GM12891 (cell line): ENCODE data around the gene SNX11.

GRCh38 chr17:48053839-48054894, 6.0 kb downstream of the NFE2L1 start:
- RRBS: no CpG with 5 or more reads among the region's 28 CpGs

DNA sequence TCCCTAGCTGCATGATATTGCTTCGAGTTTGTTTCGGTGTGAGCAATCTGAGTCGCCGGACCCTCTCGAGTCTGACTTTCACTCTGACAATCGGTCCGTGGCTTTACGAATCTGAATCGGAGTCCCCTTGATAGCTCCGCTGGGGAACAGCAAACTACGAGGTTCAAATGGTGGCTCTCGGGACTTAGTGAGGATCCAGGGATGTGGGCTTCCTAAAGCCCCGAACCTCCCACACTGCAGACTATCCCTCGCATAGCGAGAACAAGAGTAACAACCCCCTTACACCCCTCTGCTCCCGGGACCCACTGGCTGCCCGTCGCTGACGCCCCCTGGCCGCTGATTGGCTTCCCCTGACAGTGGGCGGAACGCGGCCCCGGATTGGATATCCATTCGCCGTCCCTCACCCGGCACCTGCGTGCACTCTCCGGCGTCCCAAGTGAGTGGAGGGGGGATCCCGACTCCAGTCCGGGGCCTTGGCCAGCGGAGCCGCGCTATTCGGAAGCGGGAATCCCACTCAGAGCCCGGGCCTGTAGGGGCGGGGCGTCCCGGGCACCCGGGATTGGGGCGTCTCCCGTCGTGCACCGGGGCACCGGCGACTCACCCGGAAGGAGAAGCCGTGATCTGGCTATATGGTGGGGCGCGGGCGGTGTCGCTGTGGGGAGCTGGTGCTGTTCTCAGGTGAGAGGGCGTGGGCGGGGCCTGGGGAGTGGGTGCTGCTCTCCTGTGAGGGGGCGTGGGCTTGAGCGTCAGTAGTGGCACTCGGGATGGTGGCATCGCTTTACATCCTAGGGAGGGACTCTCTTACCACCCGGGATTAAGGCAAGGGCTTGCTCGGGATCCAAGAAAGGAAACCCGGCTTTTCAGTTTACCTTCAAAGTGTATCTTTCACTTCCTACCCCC, at the start of gene SNX11:
Gene SNX11, plus strand, starts transcription at position 606 of the 900 bp plus-strand sequence.
- RRBS: under 1% methylated on average over 15 of the region's 63 CpGs

GRCh38 chr17:48160273-48161243, 53.0 kb downstream of the SNX11 start:
- RRBS: no CpG with 5 or more reads among the region's 5 CpGs

DNA sequence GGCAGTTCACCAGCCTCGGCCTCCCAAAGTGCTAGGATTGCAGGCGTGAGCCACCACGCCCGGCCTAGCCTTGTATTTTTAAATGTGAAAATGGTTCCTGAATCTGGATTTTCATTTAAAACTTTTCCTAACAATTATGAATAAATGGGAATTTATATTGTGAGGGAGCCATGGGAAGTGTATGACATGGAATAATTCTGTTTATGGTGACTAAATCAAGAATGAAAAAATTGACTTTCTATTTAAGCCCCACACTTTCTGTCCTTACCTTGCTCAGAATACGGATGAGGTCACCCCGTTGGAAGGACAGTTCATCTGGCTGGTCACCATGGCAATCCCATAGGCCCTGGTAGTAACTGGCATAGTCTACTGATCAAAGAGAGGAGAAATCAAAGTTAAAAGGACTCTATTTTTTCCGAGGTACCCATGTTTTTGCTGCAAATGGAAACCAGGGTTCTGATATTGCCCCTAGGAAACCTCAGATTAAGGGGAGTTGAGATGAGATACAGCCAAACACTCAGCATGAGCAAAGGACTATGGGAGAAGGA, 54.7 kb downstream of the SNX11 start:
- RRBS: no CpG with 5 or more reads among the region's 7 CpGs

- RRBS: no CpG with 5 or more reads among the region's 6 CpGs
Measured at GRCh38 chr17:48295391-48296057, 134.5 kb downstream of the SKAP1 start.

- RRBS: no CpG with 5 or more reads among the region's 8 CpGs
Measured at GRCh38 chr17:48439952-48440591, 10.1 kb upstream of the SKAP1 start.

GRCh38 chr17:48543715-48544436, 1.0 kb downstream of the HOXB2 start:
- RRBS: 2% methylated on average over 14 of the region's 31 CpGs

GRCh38 chr17:48545671-48546910, 1.2 kb upstream of the HOXB2 start:
- RRBS: no CpG with 5 or more reads among the region's 12 CpGs

DNA sequence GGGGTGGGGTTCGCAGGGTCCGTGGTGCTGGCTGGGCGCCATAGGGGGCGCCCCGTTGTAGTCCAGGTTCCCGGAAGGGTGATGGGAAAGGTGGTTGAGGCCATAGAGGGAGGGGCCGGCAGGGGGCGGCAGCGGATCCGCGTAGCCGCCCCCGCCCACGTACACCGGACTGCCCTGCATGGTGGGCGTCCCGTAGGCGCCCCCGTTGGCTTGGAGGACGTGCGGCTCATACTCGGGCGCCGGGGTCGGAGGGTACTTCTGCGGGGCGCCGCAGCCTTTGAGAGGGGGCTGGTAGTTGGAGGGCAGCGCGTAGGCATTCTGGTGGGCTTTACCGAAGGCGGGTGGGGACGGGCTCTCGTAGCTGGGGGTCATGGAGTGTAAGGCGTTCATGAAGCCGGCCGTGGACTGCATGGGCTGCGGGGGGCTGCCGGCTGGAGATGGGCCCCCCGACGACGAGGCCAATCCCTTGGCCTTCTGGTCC, 5.5 kb upstream of the HOXB2 start:
- RRBS: 94% methylated on average over 20 of the region's 42 CpGs

DNA sequence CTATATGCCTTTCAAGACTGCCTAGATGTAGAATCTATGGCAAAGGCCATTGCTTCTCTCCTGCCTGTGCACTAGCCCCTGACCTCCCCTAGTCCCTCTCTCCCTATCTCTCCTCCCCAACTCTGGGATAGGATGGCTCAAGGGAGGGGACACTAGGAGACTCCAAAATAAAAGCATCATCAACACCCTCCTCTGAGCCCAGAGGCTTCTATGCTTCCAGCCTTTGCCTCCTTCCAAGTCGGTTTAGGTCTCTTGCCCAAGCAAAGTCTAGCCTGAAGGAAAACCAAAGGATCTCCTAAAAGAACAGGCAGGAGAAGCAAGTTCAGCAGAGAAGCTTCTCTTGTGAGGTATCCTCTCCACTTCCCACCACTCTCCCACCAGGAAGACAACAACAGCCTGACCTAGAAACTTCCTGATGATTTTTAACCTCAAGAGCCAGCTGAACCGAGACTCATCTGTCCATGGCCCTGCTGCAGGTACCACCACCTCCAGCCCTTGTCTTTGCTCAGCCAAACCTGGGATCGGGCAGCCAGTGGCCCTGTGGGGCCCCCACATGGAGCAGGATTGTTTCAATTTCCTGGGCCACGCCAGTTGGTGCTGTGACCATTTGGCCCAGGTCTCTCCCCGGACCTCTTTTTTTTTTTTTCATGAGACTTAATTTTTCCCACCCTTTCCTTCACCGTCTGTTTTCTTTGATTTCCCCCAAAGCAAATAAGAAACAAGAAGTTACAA, 8.1 kb upstream of the HOXB2 start:
- RRBS: no CpG with 5 or more reads among the region's 6 CpGs

DNA sequence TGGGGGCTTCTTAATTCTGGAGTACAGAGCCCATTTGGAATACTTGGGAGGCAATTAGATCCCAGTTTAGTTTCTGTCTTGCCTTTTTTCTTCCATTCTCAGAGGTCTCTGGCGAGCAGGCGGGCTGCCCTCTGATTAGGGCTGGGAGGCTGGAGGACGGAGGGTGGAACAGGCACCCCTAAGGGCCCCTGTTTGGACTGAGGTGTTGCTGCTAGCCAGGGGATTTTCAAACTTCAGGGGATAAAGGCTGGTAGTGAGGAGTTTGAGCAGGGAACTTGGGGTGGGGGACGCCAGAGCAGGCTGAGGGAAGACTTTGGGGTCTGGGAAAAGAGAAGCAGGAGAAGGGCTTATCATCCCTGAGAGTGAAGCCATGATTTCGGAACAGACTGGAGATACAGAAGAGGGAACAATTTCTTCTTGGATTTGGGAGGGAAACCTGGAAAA, 13.6 kb upstream of the HOXB2 start:
- RRBS: no CpG with 5 or more reads among the region's 5 CpGs

- RRBS: 19% methylated on average over 3 of the region's 27 CpGs
Measured at GRCh38 chr17:48607602-48608184, 2.9 kb upstream of the HOXB6 start.

DNA sequence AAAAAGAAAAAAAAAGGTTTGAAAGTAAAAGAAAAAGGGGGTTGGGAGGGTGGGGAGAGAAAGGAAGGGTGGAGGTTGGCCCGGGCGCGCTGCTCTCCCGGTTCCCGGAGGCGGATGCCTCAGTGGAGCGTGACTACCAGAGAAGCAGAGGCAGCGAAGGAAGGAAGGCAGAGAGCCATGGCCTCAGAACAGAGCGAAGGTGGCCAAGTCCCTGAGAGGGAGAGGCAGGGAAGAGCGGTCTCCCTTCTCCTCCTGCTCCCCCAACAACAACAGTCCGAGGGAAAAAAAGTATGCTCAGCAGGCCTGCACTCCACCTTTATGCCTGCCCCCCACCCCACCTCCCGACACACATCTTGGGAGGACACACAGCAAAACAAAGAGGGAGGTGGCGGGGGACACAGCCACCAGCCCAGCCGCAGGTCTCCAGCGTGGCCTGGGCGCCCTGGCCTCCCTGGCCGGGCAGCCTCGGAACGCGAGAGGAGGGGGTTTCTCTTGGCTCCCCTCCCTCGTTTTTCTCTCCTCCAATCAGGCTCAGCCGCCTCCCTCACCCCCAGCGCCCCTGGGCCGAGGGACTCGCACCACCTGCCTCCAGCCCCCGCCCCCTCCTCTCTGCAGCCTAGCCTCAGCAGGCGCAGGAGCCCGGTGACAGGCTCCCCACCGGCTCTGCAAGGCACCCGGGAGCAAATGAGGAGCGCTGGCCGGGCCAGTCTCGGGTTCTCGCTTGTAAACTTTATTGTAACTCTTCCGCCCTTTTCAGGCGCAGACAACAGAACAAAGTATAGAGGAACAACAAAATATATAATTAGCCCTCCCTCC, 1.0 kb upstream of the HOXB7 start:
- RRBS: 6% methylated on average over 2 of the region's 36 CpGs

- RRBS: 98% methylated on average over 1 of the region's 9 CpGs
Measured at GRCh38 chr17:48628264-48628568, 2.1 kb upstream of the HOXB9 start.

DNA sequence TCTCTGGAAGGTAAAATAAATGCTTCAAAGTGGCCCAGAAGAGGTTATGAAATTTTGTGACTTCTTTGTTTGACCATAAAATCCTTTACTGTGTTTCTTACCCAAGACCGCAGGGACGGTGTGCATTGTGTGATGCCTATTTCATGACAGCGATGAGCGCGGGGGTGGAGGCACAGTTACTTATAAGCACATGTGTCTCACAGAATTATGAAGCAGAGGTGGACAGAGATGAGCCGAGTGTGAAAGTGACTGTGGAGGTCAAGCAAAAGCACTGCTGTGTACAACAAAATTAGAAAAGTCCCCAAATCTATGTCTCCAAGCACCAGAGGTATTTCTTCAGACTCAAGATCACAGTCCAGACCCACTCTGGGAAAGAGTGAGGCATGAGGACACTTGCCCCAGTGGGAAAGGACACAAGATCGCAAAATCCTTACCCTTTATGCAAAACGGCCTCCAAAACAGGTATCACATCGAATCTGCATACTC, 4.2 kb upstream of the HOXB9 start:
- RRBS: no CpG with 5 or more reads among the region's 9 CpGs

GRCh38 chr17:48671594-48672104, 45.5 kb upstream of the HOXB9 start:
- RRBS: no CpG with 5 or more reads among the region's 21 CpGs

DNA sequence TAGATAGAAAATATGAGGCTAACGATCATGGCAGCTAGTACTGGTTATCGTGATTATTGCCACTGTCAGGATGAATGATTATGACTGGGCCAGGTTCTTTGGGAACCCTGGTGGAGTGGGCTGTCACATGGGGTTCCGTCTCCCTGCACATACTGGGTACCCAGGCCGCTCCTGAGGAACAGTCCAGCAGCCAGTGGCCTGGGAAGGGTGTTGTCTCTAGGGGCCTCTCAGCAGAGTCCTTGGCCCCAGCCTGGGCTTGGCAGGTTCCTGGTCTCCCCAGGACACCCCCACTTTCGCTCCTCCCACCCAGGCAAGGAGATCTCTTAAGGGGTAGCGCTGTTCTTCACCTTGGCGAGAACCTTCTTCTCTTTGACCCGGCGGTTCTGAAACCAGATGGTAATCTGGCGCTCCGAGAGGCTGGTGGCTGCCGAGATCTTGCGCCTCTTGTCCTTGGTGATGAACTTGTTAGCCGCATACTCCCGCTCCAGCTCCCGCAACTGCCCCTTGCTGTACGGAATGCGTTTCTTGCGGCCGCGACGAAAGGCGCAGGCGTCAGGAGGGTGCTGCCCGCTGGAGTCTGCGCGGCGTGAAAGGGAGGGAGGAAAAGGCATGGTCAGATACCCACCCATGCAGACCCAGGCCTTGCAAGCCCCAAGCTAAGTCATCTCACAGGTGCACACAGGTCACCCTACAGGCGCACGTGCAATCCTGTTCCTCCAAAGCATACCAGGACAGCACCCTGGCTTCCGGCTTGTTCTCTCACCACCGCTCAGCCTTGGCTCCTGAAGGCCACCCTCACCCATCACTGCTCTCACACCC, 1.9 kb downstream of the HOXB13 start:
- RRBS: no CpG with 5 or more reads among the region's 32 CpGs

GRCh38 chr17:48791688-48792048, 25.4 kb downstream of the TTLL6 start:
- RRBS: no CpG with 5 or more reads among the region's 4 CpGs

- RRBS: no CpG with 5 or more reads among the region's 3 CpGs
Measured at GRCh38 chr17:48804081-48804570, 12.9 kb downstream of the TTLL6 start.

GRCh38 chr17:48870154-48870674, 22.4 kb upstream of the ATP5MC1 start:
- RRBS: no CpG with 5 or more reads among the region's 2 CpGs